Pericardium fibroblast (primary cell): ENCODE results near the gene SBNO1.

DNA sequence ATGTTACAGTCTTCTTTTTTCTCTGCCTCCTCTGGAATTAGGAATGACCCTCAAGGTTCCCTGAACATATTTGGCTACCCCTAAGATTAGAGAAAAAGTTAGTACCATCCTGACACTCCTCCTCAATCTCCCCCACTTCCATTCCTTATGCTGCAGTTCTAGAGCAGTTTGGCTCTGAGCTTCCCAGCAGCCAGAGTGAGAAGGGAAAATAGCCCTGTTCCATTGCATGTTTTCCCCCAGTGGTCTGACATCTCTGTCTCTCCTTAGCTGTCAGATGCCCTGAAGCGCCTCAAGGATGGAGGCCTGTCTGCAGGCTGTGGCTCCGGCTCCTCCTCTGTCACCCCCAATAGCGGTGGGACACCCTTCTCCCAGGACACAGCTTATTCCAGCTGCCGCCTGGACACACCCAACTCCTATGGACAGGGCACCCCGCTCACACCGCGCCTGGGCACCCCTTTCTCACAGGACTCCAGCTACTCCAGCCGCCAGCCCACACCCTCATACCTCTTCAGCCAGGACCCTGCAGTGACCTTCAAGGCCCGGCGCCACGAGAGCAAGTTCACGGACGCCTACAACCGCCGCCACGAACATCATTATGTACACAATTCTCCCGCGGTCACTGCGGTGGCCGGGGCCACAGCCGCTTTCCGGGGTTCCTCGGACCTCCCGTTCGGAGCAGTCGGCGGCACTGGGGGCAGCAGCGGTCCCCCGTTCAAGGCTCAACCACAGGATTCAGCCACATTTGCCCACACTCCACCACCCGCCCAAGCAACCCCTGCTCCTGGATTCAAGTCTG is 5.7 kb downstream of the SETD1B start:
- RAMPAGE, long total RNA, result no peak

- RAMPAGE, long total RNA, result no peak
These were observed 27.0 kb downstream of the HPD start for GRCh38 chr12:121831432-121832369.

DNA sequence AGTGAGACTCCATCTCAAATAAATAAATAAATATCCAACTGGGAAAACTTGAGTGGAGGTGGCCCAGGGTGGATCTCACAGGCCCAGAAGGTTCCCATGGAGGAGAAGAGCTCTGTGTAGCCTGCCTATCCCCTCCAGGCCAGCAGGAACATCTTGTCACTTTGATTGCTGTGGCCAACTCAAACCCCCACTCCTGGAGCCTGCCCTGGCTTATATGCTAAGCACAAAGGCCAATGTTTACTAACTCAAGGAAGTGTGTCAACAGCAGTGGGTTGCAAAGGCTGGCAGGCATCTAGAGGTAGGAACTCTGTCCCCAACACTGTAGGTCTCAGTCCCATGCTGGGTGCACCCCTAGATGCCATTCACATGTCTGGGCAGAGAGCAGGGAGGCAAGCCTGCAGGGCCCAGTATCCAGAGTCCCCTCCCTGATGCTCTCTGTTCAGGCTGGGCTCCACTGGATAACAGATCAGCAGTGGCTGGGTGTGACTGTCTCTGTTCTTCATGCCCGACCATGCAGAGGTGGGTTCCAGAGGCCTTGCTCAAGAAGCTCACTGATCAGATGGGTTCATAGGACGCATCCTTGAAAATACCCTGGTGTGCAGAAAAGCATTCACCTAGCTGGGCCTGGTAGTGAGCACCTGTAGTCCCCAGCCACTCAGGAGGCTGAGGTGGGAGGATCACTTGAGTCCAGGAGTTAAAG is 1.6 kb upstream of the HPD start:
- RAMPAGE, long total RNA, result no peak

DNA sequence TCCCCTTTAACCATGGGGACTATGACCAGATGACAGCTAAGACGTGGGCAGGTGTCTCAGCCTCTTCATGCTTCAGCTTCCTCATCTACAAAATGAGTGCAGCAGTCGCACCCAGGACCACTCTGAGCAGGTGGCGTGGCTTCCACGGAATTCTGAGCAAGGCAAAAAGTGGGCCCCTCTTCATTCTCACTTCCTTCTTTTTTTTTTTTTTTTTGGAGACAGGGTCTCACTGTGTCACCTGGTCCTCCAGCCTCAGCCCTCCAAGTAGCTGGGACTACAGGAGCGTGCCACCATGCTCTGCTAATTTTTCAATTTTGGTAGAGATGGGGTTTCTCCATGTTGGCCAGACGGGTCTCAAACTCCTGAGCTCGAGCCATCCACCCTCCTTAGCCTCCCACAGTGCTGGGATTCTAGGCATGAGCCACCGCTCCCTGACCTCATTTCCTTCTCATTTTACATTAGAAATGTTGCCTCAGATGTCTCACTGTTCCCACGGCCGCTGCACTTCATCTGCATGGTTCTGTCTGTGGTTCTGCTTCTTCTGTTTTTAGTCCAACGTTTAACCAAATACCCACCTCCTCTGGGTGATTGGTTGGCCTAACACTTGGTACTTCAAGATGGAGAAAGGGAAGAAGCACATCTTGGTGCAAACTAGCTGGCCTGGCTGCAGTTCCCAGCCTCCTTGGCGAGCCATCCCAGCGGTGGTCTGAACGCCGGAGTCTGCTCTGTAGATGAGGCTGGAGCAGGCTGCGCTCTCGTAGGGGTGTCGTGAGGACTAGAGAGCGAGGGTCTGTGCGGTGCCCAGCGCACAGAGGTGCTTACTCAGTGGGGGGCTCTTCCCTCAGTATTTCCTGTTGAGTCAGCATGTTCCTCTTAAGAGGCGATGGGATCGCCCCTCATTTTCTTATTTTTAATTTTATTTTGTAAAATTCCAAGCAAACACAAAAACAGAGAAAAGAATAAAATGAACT is 41.2 kb upstream of the BCL7A start:
- RAMPAGE, long total RNA, result no peak

GRCh38 chr12:122022705-122022906 is 922 bp downstream of the BCL7A start:
- RAMPAGE, long total RNA, result no peak

DNA sequence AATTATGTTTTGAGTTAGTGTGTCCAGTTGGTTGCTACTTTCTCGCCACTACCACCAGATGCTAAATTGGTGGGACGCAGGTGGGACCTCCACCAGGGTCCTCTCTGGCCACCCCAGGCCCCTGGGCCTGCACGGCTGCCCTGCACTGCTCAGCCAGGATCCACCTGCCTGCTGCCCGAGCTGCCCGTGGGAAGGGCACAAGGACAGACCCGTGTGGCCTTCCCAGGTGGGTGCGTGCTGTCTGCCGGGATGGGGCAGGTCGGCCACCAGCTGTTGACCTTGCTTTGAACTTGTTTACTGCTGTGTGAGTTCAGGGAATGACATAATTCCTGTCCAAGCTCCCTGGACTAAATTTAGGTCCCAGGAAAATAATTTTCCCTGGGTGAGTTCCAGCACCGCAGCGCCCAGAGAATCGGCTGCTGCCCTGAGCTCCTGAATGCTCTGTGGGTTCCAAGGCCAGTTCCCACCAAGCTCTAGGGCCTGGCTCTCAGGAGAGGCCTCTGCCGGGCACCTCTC is 27.4 kb upstream of the MLXIP start:
- RAMPAGE, long total RNA, result no peak

DNA sequence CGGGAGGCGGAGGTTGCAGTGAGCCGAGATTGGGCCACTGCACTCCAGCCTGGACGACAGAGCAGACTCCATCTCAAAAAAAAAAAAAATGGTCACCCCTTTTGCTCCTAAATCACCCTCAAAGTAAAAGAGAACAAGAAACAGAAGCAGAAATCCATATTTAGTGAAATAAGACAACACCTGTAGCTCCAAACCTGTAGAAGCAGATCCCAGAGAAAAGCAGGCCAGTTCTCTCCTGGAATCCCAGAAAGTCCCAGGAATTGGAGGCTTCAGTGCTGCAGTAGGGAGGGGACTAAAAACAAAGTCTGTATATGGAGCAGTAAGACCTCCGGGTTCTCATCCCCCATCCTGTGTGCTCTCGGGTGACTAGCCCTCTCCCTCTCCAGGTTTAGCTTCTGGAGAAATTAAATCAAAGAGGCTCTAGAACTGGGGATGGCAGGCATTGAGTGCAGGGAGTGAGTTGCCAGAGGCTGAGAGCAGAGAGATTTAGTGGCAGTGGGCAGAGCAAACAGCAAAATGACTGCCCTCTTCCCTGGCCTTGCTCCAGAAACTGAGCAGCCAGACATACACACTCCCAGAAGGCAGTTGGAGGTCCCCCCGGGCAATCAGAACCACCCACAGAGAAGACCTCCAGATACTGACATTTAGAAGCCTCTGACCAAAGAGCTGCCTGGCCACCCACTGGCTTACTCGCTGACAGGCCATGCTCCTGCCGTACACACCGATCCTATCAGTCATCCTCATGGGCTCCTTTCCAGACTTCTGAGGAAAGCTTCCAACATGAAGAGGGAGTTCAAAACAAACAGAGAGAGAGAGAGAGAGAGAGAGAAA is 6.3 kb upstream of the MLXIP start:
- RAMPAGE, long total RNA, result no peak

DNA sequence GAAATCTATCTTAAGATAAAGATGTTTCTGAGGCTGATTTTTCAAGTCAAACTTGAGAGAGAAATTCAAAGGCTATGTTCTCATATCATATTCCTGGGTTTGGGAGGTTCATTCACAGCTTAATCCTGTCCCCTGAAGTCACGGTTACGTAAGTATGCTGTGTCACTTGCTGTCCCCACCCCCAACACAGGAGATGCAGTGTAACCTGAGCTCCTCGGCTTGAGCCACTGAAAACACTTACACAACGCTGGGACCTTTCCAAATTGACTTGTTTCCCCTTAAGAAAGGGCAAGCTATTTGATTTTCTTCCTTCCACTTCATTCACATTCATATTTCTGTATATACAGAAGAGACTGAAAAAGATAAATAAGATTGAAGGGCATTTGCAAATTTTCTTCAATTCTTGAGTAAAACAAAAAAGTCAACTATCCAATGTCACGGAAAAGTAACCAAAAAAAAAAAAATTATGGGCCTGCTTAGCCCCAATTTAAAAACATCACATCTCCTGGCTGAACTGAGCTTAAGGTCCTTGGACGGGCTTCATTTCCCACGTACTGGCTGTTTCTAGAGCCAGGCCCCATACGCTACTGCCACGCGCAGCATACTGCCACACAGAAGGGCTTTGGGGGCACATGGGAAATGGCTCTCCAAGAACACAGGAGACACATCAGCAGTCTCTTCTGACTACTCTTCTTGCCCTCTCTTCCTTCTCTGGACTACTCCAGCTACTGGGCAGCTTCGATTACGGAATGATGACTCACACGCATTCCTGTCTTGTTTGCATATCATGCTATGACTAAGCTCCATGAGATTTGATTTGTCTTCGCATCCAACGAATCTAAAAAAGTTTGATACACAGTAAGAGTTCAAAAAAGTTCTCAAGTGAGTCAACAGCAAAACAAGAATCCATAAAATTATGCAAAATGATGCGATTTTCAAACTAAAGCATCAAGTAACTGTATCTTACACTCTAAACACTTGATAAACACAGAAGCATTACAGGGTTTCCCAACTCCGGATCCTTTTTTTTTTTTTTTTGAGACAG is 22.3 kb downstream of the CLIP1 start:
- RAMPAGE, long total RNA, result no peak

- RAMPAGE, long total RNA, result no peak
These were observed 878 bp downstream of the CLIP1 start for GRCh38 chr12:122421235-122422347.

- RAMPAGE, long total RNA, result no peak
These were observed 6.0 kb downstream of the RSRC2 start for GRCh38 chr12:122520672-122521226.

DNA sequence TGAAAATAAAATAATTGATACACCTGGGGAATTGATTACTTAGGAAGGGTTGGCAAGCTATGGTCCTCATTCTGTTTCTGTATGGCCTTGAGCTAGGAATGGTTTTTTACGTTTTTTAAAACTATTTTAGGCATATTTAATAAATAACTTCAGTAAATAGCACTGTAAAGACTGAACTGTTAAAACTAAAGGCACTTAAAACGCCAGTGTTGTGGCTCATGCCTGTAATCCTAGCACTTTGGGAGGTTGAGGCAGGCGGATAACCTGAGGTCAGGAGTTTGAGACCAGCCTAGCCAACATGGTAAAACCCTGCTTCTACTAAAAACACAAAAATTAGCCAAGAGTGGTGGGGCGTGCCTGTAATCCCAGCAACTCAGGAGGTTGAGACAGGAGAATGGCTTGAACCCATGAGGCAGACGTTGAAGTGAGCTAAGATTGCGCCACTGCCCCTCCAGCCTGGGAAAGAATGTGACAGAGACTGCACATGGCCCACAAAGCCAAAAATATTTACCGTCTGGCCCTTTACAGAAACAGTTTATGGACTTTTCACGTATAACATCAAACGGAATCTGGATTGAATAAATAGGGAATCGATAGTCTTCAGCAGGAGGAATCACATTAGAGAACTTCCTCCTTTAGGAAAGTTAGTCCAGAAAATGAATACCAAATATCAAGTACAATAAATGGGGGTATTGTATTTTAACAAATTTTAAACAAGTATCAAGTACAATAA is 3.5 kb downstream of the RSRC2 start:
- RAMPAGE, long total RNA, result no peak

- RAMPAGE, long total RNA, result no peak
These were observed 56.3 kb downstream of the HCAR2 start for GRCh38 chr12:122646916-122647205.

DNA sequence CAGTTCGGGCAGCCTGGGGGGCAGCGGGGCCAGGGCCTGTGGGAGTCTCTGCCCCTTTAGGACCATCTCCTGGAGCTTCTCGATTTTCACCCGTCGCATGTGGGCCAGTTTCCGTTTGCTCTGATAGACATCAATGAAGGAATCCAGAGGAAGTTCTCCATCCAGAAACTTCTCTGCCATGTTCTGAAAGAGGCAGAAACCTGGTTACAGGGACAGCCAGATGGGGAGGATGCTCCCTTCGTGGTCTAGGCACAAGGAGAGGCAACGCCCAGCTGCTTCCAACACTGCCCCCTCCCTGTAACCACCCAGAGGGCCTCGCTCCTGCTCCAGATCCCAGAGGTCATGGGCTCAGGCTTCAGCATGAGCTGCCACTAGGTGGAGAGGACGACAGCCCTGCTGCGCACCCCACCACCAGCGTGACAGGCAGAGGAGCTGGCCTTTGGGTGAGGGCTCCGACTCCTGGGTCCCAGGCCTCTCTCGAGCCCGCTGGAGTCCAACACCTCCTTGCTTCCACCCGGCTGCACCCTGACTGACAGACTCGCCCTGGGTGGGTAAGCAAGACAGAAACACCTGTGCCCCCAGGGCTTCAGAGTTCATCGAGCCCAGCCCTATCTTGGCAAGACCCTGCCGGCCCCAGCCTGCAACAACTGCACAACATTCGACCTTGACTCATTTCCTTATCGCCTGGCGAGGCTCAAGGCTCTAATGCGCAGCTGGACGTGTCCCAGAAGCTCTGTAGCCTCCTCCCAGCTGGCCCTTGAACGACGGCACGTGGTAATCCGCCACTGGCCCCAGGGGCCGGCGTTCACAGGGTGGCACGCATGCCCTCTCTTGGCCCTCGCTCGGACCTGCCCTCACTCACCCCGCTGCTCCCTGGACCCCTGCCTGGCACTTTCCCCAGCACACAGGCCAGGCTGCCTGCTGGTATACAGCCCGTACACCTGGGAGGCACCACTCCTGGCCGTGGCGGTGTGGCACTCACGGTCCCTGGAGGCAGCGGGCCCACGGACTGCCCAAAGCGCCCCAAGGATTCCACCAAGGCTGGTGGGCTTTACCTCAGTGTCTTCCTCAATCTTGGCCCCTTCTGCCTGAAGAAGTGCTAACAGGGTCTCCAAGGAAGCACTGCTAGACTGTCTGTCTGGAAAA is 28.1 kb downstream of the VPS37B start:
- RAMPAGE, long total RNA, result no peak

DNA sequence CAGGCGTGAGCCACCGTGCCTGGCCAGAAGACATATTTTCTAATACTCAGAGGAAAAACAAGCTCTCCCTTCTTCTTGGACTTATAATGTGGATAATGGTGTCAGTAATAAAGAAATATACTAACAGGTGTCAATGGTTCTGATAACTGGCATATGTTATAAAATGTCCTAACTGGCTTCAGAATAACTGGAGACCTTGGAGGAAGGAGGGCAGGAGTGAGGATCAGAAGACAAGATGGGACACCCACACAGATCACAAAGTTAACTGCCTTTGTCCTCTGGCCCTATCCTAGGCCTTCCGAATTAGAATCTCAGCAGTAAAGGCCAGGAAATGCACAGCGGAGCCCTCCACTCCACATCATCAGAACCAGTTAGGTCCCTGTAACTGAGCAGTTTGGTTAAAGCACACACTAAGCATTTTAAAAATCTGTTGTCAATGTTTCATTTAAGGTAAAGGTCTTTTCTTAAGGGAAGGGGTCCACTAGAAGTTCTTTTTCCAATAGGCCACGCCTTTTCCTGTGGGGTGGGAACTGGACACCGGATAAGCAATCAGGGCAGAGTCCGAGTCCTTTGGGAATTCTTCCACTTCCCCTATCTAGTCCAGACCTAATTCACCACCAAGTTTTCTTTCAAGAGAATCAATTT is 12.0 kb downstream of the VPS37B start:
- RAMPAGE, long total RNA, result no peak

- RAMPAGE, long total RNA, result no peak
These were observed 7.5 kb downstream of the VPS37B start for GRCh38 chr12:122888206-122889103.

- RAMPAGE, long total RNA, result no peak
These were observed 873 bp downstream of the ARL6IP4 start for GRCh38 chr12:122981033-122982075.

DNA sequence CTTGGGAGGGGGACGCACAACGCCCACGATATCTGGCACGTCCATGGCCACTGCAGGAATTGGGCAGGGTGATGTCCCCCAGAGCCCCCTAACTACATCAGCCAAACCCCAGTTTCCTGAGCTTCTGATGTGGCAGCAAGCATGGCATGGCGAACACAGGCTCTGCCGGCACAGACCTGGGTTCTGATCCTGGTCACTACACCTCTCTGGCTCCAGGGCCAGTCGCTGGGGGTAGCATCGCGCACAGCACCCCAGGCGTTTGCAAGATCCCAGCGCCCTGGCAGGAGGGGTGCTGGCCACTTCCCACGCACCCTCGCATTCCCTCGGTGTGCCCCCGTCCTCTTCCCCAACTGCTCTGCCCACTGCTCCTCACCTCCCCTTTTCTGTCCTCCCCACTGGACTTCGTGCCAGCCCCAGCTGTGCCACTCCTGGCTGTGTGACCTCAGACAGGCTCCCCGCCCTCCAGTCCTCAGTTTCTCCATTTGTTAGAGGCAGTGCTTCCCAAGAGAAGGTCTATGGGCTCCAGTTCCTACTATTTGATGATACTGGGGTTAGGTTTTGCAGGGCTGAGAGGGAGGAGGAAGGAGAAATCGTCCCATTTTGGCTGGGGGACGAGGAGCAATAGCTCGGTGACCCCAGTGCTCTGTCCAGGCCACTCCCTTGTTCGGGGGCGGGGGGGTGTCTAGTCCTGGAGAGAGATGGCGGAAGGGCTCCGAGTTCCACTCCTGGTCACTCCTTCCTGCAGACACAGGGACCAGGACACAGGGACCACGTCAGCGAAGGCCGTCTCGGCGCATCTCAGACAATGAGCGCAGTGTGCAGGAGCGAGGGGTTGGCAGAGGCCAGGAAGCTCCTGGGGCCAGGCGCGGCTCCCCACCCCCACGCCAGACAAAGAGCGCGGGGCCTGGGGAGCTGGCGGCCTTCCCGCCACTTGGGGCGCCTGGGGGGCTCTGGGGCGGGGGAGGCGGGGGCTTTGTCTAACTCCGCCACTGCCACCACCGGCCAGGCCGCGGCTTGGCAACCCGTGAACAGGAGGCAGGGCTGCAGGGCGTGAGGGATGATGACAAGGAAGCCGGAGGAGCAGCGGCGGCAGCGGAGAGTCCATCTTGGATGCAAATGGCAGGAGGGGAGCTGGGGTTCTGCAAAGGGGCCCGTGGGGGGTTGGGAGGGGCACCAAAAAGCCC is 2.5 kb downstream of the CDK2AP1 start:
- RAMPAGE, long total RNA, result no peak

- RAMPAGE, long total RNA, result no peak
These were observed at the start of gene SBNO1 for GRCh38 chr12:123364609-123365532. Gene SBNO1, minus strand, starts transcription at chr12:123364847.

- RAMPAGE, long total RNA, result no peak
These were observed 11.0 kb downstream of the KMT5A start for GRCh38 chr12:123394793-123395439.

GRCh38 chr12:123408196-123409412 is 24.7 kb downstream of the KMT5A start:
- RAMPAGE, long total RNA, result no peak